AG08470 (cell line): ENCODE data around the genes TUBA1A, TROAP and AQP6.

DNA sequence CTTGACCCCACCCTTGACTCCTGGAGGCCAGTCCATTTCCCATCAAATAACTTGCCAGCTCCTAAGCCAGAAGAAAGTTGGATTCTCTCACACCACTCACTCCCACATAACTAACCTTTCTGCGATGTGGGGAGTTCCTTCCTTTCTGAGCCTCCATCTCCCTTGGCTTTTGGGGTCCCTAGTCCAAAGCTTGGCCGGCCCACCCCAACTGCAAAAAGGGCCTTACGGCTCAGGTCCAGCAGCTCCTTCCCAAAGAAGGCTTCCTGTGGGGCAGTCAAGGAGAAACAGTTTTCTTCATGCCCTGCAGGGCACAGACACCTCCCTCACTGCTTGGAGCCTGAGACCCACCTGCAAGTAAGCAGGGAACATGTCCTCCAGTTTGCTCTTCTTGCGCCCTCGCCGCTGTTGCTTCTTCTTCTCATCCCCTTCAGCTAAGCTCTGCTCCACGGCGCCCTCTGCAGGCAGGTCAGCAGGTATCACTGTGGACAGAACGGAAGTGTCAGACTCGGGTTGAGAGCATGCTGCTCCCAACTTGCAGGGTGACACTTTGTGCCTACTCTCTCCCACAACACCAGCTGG lies 17.0 kb downstream of the KMT2D start:
- RRBS, result no CpG with 5 or more reads among the region's 10 CpGs

GRCh38 chr12:49057696-49058524 lies 2.7 kb downstream of the KMT2D start:
- RRBS, result no CpG with 5 or more reads among the region's 5 CpGs

GRCh38 chr12:49088003-49088633 lies 6.5 kb downstream of the DHH start:
- RRBS, result no CpG with 5 or more reads among the region's 15 CpGs

- RRBS, result no CpG with 5 or more reads among the region's 6 CpGs
Measured at GRCh38 chr12:49129227-49129499, 2.0 kb downstream of the TUBA1B start.

DNA sequence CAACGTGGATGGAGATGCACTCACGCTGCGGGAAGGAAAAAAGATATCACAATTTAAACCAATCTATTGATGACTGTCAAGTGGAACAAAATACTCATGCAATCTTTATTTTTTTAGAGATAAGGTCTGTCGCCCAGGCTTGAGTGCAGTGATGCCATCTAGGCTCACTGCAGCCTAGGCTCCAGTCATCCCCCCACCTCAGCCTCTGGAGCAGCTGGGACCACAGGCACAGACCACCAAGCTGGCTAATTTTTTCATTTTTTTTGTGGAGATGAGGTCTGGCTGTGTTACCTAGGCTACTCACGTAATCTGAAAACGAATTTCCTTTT lies 1.5 kb downstream of the TUBA1B start:
- RRBS, result no CpG with 5 or more reads among the region's 6 CpGs

- RRBS, result no CpG with 5 or more reads among the region's 28 CpGs
Measured at GRCh38 chr12:49188843-49189434, at the start of gene TUBA1A. Gene TUBA1A (minus strand): TSS chr12:49189080.

DNA sequence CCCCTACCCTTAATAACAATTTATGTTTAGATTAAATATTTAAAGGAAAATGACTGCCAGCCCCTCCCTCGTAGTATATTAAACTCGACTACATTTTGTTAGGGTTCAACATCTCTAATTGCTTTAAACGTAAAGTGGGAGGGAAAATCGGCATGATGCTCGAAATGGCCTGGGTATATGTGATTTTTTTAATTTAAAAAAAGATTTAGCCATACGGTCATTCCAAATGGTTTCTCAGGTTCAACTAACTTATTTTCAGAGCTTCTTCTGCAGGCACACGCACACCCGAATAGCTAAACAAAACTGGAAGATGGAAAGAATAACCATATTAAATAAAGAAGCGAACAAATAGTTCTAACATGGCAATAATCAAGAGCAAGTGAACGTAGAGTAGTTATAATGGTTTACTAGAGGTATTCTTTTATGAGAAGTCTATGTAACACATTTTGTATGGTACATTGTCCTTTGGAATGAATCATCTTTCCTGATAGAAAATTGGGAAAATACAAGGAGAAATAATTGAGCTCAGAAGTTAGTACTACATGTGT lies 629 bp upstream of the TUBA1A start:
- RRBS, result no CpG with 5 or more reads among the region's 10 CpGs

DNA sequence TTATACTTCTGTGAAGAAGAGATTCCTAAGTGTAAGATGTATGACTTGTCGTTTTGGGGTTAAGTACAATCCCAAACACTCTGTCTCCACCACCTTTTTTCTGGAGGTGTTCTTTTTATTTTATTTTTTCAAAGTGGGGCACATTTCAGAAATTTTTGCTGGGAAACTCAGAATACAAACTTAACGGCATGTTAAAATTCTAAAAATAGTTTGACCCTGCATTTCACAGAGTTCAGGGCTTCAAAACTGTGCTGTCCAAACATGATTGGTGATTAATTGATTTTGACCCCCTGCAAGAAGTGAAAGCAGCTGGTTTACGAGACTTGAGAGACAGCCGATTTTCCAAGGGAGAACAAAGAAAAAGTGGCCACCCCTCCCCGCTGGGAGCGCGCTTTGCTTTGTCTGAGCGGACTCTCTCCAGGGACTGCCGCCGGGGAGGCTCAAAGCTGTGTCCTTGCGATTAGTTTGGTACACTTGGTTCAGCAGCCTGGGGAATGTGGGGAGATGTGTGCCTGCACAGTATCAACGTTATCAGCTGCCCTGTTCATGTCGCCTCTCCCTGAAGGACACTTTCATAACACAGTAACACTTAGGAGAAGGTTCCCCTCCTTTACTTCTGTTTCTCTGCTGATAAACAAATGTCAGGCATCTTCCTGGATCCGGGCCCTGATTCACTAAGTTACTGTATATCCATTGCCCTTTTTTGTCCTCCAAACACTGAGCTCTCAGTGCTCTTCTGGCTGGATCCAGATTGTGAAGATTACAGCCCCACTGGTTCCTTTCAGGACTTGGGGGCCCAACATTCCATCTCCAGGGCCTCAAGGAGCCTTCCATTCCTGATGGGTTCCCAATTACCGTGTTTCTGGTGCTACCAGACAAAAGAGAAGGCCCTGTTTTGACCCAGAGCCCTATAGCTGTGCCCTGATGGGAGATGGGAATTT lies 31.9 kb upstream of the TUBA1C start:
- RRBS, result no CpG with 5 or more reads among the region's 15 CpGs

DNA sequence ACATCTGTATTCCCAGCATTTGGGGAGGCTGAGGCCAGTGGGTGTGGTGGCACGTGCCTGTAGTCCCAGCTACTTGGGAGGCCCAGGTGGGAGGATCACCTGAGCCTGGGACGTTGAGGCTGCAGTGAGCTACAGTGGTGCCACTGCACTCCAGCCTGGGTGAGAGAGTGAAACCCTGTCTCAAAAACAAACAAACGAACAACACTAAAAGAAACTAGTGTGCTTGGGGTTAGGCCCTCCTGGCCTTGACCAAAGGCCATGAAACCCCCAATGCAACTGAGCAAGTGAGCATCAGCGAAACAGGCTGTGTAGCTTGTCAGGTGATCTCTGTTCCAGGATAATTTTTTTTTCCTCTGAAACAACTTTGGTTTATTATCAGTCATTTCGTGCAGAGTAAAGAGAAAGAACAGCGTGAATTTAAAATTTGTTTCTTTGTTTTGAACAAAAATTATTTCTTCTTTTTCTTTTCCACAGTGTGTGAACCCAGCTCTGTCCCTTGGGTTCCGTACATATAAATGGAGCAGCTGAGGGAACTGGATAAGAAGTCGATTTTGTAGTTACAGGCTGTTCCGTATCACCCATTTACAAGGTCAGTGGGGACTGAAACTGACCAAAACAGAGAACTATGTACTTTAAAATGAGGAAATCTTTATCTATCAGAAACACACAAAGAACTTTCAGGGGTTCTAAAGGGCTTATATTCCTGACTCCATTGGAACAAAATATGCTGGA lies 8.8 kb upstream of the TUBA1C start:
- RRBS, result no CpG with 5 or more reads among the region's 9 CpGs

- RRBS, result no CpG with 5 or more reads among the region's 8 CpGs
Measured at GRCh38 chr12:49271645-49272502, 7.0 kb downstream of the TUBA1C start.

GRCh38 chr12:49279622-49280387 lies 14.9 kb downstream of the TUBA1C start:
- RRBS, result no CpG with 5 or more reads among the region's 11 CpGs

DNA sequence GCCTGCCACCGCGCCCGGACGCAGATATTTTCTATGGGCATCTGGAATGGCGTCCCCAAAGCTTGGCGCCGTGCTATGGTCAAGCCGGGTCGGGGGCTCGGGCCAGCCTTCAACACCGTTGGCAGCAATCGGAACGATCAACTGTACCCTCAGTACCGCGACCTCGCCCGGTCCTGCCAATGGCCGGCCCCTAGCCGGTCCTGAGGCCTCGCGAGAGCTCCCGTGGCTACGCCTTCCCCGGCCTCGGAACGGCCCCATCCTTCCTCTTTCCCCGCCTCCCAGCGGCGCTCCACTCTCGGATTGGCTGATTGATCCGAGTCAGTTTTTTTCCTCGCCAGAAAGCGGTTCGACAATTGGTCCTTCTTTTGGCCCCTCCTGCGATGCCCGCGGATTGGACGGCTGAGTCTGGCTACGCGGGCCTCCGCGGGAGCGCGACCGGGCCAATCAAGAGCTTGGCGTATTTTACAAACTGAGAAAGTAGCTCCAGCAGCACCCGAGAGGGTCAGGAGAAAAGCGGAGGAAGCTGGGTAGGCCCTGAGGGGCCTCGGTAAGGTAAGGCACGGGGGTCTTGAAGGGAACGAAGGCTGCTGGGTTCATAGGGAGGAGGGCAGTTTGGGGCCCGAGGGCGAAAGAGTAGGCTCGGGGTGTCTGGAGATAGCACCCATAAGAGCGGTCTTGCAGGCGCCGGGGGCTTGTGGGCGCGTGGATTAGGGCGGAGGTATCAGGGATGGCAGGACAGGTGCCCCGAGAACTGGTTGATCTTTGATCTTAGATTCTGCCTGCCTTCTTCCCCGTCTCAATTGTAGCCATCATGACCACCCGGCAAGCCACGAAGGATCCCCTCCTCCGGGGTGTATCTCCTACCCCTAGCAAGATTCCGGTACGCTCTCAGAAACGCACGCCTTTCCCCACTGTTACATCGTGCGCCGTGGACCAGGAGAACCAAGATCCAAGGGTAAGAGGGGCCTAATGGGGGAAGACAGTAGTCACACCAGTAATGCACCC lies at the start of gene TROAP:
Gene TROAP, plus strand, starts transcription at position 458 of the 1,005 bp plus-strand sequence.
- RRBS, result under 1% methylated on average over 19 of the region's 72 CpGs

DNA sequence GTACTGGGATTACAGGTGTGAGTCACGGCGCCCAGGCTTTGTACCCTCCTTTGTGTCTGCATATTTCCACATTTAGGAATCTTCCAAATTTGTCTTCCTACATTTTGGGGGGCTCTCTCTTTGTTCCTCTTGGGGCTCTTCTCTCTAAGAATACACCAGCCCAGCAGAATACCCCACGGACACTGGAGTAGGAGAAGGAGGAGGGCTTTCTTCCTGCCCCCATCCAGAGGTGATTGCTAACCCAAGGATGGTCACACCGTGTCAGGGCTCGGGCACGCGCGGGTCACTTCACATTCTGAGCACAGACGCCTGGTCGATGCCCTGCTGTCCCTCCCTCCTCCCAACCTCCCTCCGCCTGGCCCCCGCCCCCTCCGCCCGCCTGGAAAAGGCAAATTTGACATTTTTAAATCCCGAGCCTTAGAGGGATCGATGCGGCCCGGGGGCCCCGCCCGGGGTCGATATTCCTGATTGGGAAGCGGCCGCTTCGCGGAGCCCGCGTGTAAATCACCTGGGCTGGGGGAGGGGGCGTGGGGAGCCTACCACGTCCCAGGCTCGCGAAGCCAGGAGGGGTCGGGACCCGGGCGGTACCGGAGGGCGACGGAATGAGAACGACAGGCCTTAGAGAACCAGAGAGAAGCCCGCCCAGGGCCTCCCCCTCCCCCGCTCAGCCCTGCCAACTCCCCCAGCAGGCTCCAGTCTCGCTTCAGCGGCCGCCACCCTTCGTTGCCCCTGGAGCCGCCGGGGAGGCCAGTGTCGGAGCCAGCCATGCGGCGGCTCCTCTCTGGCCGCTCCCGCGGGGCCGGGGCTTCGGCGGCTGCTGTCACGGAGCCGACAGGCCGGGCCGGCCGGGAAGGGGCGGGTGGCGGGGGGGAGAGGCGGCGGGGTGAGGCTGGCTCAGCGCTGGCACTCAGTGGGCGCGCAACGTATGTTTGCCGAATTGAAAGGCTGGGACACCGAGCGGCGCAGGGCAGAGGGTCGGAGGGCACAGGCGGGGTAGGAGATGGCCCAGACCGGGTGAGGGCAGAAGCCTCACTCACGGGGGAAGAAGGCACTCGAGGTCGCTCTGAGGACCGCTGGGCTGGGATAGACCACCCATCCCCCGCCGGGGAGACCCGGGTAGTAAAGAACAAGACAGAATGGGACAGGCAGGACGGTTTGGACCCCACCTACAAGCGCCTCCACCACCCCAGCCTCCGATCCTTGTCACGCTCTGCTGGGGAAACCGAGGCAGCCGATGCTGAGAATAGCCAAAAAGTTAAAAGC lies 1.6 kb upstream of the DNAJC22 start:
- RRBS, result 4% methylated on average over 18 of the region's 88 CpGs

- RRBS, result no CpG with 5 or more reads among the region's 4 CpGs
Measured at GRCh38 chr12:49515281-49515631, 23.6 kb upstream of the KCNH3 start.

DNA sequence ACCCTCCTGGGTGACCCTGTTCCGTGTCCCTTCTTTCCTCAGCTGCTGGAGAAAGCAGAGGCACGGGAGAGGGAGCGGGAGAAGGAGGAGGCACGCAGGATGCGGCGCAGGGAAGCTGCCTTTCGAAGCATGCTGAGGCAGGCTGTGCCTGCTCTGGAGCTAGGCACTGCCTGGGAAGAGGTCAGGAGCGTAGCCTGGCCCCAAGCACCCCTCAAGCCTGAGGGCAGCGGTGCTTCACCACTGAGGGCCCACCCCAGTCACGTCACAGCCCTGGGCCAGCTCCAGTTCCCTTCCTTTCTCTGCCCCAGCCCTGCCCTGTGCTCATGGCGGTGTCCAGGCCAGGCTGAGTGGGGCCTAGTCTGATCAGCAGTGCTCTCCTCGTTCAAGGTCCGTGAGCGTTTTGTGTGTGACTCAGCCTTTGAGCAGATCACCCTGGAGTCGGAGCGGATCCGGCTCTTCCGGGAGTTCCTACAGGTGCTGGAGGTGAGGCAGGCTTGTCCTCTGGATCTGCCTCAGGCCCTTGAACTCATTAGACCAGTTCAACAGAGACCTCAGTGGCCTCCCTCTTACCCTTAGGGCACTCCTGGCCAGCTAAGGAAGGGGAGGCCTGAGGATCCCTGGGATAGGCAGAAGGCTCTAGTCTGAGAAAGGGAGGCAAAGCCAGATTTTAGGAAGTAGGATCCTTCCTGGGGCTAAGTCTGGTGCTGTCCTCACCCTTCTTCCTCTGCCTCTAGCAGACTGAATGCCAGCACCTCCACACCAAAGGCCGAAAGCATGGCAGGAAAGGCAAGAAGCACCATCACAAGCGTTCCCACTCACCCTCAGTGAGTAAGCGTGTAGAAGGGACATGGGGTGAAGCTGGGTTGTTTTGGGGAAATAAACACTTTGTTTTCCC lies 19.1 kb downstream of the PRPF40B start:
- RRBS, result no CpG with 5 or more reads among the region's 21 CpGs

GRCh38 chr12:49764005-49764775 lies 22.8 kb downstream of the TMBIM6 start:
- RRBS, result no CpG with 5 or more reads among the region's 6 CpGs

GRCh38 chr12:49945341-49946516 lies 4.8 kb upstream of the AQP2 start:
- RRBS, result no CpG with 5 or more reads among the region's 37 CpGs

DNA sequence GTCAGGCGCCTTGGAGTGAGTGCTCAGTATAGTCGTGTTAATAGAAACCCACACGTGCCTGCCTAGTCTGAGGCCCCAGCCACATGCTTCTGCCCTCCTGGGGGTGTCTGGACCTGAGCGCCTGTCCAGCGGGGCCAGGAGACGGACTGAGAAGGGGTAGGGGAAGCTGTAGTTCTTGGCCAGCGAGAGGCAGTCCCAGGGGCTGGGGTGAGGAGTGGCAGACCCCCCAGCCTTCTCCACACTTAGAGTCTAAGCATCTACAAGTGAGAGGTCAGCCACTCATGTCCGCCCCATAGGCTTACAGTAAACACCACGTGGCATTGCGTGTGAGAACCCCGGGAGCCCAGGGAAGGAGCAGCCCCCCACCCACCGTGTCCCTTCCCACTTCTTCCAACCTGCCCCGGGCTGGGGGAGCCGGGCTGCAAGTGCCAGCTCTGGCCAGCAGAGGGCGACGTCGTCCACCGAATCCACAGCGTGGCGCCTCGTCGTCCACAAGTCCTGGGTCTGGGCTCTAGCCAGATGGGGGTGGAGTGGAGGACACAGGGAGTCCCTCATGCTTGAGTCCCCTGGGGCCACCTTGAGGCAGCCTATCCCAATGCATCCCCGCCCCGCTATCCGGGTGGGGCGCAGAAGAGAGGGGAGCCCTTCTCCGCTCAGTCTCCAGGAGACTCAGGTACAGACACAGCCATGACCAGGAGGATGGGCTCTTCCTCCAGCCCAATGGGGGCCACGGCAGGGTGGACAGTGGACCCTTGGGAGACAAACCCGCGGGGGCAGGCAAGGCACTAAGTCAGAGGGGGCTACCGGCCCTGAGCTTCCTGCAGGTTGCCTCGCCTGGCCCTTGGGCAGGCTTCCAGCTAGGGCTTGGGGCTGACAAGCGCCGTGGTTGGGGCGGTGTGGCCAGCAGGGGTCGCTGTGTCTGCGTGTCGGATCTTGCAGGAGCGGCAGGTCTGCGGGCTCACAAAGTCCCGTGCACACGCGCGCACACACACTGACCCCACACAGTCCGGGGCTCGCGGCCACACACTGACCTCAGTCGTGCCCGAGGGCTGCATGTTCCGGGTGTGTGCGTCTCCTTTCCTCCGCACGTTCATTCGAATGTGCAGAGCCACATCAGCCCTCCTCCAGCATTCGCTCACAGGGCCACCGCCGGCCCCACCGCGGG lies 5.4 kb downstream of the AQP5 start:
- RRBS, result 8% methylated on average over 12 of the region's 59 CpGs

DNA sequence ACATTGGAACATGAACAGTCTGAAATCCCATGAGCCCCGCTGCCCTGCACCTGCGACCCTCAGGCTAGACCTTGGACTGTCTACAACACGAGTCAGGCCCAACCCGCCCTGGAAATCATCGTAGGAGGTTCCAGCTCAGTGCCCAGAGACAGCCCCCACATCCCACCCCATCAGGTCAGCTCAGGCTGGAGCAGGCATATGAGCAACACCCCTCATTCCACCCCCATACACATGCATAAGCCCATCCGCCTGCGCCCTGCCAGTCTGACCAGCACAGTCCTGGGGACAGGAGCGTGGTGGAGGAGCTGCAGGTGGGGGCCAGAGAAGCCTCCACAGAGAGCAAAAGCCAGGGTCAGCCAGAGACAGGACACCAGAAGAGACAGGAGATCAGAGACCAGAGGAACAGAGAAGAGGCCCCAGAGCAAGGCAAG lies at the start of gene AQP6:
Gene AQP6, plus strand, starts transcription at position 226 of the 431 bp plus-strand sequence.
- RRBS, result no CpG with 5 or more reads among the region's 8 CpGs

GRCh38 chr12:50070367-50070930 lies 13.1 kb downstream of the ASIC1 start:
- RRBS, result no CpG with 5 or more reads among the region's 7 CpGs